Gastroesophageal sphincter (tissue), 4 donors: Measurements from ENCODE around the genes MMEL1 and ACTRT2.

- PRO-cap = no peak
- RAMPAGE, long total RNA, 4 experiments = no peak in any of the 4 experiments
These were observed at the start of gene MMEL1 for GRCh38 chr1:2632618-2633390. MMEL1 (minus strand) TSS chr1:2633016.

DNA sequence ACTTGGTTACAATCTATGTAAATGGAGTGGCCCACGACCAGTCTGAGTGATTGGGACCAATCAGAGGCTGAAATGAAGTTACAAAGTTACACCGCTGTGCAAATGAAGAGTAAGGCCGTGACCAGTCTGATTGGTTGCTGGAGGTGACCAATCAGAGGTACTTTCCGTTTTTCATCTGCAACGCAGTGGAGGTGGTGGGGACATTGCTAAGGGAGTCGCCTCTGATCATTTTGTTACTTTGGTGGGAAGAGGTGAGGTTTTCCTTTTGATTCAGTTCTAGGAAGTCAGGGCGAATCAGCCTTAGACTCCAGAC lies 38.5 kb upstream of the TTC34 start:
- PRO-cap = no peak
- RAMPAGE, long total RNA, 4 experiments = no peak in any of the 4 experiments

GRCh38 chr1:3021186-3021950 lies at the start of gene ACTRT2:
ACTRT2 (plus strand) TSS chr1:3021467.
- PRO-cap = no peak
- RAMPAGE, long total RNA, 4 experiments = no peak in any of the 4 experiments

GRCh38 chr1:3069321-3069950 lies 433 bp downstream of the PRDM16 start:
- PRO-cap = unidirectional peak, plus-strand start at chr1:3069659; bidirectional peak, plus-strand start at chr1:3069718, minus-strand start at chr1:3069729
- RAMPAGE, long total RNA, 4 experiments = no peak in any of the 4 experiments

DNA sequence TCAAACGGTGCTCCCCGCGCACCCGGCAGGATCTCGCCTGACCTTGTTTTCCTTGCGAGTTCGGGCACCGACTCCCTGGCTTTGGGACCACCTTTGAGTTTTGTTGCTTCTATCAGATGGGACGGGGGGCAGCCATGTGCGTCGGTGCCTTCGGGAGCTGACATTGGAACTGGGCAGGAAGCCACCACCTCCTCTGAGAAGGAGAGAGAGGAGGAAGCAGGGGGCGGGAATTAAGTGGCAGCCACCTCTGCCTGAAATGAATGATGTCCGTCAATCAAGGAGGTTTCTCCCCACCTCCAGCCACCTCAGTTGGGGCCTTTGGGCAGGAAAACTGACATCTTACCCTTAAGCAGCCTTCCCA lies 119.6 kb downstream of the PRDM16 start:
- PRO-cap = no peak
- RAMPAGE, long total RNA, 4 experiments = no peak in any of the 4 experiments

- PRO-cap = no peak
- RAMPAGE, long total RNA, 4 experiments = no peak in any of the 4 experiments
These were observed 143.2 kb downstream of the PRDM16 start for GRCh38 chr1:3212004-3212732.

DNA sequence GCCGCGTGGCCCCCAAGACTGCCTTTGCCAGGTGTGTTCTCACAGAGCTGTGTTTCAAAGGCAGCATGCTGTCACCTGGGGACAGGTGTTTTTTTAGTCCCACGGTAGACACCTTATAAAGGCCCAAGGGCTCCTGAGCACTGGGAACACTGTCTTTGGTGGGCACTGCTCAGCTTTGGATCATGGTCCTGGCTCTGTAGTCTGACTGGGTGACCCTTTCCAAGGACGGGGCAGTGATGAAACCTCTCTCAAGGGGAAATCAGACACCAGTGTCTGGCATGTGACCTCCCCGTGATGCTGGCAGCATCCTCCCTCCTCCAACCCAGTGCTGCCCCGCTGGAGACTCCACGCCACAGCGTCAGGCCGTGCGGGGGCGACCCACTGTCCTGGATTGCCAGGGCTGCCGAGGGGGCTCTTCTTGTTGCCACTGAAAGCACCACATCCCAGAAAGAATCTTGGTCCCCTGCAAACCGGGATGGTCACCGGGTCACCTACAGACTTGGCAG lies 146.5 kb upstream of the ARHGEF16 start:
- PRO-cap = no peak
- RAMPAGE, long total RNA, 4 experiments = no peak in any of the 4 experiments

GRCh38 chr1:3312828-3313524 lies 141.5 kb upstream of the ARHGEF16 start:
- PRO-cap = bidirectional peak, plus-strand start at chr1:3313361, minus-strand start at chr1:3313234
- RAMPAGE, long total RNA, 4 experiments = no peak in any of the 4 experiments

DNA sequence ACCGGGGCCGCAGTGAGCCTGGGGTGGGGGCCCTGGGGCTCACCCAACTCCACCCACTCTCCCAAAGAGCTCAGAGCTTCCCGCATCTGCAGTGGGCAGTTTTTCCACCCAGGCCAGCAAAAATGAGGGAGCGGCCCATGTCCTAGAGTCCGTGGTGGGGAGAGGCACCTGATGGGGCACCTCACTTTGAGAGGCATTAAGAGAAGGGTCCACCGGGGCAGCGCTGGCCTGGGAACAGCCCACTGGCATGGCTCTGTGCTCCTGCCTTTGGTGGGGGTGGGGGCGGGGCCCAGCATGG lies 105.8 kb upstream of the ARHGEF16 start:
- PRO-cap = no peak
- RAMPAGE, long total RNA, 4 experiments = no peak in any of the 4 experiments

DNA sequence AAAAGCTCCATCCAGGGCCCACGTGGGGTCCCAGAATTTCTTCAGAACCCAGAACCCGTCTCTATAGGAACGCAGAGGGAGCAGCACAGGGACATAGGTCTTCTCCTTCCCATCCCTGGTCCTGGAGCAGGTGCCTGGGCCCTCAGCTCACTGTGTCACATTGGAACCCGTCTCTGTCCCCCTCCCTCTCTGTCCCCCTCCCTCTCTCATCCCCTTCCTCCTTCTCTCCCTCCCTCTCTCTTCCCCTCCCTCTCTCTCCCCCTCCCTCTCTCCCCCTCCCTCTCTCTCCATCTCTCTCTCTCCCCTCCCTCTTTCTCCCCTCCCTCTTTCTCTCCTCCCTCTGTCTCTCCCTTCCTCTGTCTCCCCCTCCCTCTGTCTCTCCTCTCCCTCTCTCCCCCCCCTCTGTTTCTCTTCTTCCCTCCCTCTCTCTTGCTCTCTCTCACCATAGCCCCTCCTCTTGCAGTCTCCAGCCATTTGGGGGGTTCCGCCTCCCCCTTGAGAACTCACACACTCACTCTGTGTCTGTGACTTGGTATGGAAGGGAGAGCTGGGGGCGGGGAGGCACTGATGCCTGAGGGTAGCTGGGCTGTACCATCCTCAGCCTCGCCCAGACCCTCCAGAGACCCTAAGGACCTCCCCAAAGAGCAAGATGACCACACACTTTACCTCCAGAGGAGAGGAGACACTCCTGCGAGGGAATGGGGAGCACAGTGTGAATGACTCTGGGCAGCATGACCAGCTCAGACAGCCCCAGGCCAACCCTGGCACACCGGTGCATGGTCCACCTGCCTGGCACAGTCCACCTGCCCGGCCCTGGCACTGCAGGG lies 102.9 kb upstream of the ARHGEF16 start:
- PRO-cap = unidirectional peak, plus-strand start at position 501 of the sequence
- RAMPAGE, long total RNA, 4 experiments = no peak in any of the 4 experiments

GRCh38 chr1:3402534-3402990 lies 51.9 kb upstream of the ARHGEF16 start:
- PRO-cap = no peak
- RAMPAGE, long total RNA, 4 experiments = no peak in any of the 4 experiments

DNA sequence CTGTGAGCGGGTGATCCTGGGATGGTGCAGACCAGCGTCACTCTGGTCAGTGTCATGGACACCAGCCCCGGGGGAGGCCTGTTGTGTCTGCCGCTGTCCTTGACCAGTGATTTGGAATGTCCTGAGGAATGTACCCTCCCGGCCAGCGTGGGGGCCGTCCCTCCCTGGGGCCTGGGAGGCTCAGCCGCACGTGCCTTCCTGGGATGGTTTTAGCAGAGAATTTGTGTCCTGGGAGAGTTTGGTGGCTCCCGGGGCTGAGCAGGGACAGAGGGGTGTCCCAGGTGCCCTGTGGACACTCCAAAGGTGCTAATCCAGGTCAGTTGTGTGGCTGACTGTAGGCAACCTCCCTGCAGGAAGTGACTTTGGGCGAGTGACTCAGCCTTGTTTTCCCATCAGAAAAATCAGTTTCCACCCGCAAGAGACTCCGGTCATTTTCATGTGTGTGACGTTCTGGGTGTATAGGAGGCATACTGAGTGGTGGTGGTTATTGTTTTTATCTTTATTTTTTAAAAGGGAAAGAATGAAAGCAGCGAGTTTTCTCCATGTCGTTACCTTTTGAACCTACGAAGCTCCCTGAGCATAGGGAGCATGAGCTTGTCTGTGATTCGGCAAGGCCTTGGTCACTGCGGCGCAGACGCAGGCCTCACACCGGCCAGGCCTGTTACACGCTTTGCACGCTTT lies 6.4 kb downstream of the ARHGEF16 start:
- PRO-cap = no peak
- RAMPAGE, long total RNA, 4 experiments = no peak in any of the 4 experiments

DNA sequence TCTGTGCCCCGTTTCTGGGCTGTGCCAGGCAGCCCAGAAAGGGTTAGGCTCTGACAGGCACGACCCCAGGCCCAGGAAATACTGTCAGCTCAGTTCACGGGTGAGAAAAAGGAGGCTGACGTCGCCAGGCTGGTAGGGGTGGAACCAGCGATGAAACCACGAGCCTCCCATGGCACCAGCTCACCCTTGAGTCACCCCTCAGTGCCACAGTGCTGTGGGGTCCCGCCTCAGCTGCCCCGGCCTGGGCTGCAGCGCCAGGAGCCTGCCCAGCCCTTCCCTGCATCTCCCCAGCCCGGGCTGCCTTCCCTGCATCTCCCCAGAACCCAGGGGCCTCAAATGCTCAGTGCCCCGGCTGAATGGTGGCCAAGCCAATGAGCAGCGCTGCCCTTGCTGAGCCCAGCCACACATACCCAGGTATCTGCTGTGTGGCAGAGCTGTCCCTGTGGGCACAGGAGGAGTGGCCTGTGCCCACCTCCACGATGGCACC lies 11.4 kb downstream of the MEGF6 start:
- PRO-cap = no peak
- RAMPAGE, long total RNA, 4 experiments = no peak in any of the 4 experiments

DNA sequence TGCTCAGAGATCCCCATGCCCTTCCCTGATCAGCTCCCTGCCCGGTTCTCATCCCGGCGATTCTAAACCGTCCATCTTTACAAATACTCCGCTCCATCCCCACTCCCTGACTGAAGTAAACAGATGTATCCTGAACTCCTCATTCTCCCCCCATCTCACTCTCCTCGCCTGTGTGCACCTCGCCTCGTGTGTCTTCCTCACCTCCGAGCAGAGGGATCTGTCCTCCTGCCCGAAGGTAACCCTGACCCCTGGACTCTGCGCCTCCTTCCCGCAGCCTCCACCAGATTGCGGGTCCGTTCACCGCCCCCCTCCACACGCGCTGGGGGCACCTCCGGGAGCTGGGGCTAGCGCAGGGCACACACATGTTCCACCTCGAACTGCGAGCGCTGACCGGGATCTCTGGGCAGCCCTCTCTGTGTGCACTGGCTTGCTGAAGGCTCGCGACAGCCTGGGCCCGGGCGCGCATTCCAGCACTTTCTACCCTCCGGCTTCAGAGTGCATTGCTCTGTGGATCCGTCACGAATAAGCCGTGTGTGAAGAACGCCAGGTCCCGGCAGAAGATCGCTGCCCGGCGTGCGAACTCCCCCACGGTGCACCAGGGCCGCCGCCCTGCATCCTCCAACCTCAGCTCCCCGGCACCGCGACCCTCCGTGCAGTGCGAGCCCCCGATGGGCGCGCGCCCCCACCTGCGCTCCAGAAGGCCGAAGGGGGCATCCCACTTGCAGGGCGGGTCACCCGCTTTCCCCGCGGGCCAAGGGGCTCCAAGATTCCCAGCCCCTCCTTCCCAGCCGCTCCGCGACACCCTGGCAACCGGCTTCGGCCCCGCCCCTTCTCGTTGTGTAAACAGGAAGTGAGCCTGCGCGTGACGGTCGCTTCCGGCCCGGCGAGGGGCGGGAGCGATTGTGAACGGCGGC lies 612 bp upstream of the TPRG1L start:
- PRO-cap = bidirectional peak, plus-strand start at position 500 of the sequence, minus-strand start at position 391 of the sequence; bidirectional peak, plus-strand start outside the sequence, minus-strand start at position 834 of the sequence
- RAMPAGE, long total RNA, 4 experiments = start-site peak on the minus strand in 2 of 4 experiments, centred at positions 820 to 823 of the sequence, 6 to 10 reads per replicate

- PRO-cap = no peak
- RAMPAGE, long total RNA, 4 experiments = no peak in any of the 4 experiments
These were observed 12.3 kb upstream of the CCDC27 start for GRCh38 chr1:3739786-3740452.

- PRO-cap = no peak
- RAMPAGE, long total RNA, 4 experiments = no peak in any of the 4 experiments
These were observed 259.2 kb upstream of the C1orf174 start for GRCh38 chr1:4159306-4159654.

GRCh38 chr1:4305106-4305528 lies 349.3 kb upstream of the AJAP1 start:
- PRO-cap = no peak
- RAMPAGE, long total RNA, 4 experiments = no peak in any of the 4 experiments

DNA sequence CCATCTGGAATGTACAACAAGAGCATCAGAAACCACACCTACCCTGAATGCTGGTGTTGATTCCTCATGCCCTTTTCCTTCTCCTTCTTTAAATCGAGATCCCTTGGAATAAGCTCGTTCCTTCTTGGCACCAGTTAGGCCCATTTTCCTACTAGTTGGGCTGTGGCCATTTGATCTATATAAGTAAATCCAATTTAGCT lies 170.4 kb upstream of the AJAP1 start:
- PRO-cap = no peak
- RAMPAGE, long total RNA, 4 experiments = no peak in any of the 4 experiments

DNA sequence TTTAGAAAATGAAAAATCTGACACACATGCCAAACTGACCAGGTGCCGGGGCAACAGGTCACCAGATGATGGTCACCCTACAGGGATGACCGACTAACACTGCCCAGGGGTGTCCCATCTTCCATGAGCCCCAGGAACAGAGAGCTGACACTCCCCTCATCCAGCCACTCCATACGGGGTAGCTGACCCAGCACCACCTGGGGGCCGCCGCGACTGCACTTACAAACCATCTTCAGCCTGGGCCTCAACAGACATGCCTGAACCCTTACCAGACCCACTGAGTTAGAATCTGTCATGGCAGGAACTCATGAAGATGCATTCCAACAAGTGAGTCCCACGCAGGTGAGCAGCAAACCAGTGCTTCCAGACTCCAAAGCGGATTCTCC lies 31.6 kb upstream of the AJAP1 start:
- PRO-cap = no peak
- RAMPAGE, long total RNA, 4 experiments = no peak in any of the 4 experiments

DNA sequence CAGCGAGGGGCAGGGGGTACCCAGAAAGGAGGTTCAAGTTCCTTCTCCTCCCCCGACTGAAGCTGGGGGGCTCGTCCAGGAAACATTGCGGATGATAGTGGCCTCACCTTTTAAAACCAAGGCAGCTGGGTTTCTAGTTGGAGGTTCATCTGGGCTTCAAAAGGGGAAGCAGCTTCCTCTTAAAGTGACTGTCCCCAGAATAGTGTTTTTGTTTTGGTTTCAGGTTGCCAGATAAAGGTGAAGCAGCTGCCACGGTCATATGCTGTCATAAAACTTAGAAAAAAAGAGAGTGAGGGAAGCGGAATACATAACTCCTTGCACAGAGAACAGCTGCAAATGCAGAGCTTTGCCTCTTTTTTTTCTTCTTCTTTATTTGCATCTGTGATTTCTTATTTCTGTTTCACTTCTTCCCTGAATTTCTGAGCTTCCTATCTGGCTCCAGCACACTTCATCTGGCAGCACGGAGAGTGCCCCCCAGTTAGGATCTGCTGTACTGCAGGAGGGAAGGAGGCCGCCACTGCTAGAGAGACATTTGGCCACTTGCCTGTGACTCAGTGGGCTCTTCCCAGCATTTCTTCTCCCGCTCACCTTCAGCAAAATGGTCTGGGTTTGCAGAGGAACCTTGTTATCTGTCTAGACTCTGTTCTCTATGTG lies 142.1 kb downstream of the AJAP1 start:
- PRO-cap = no peak
- RAMPAGE, long total RNA, 4 experiments = no peak in any of the 4 experiments